Parietal lobe (tissue), 2 donors: ENCODE measurements around the gene ZNF732.

GRCh38 chr4:304893-305799 lies at the start of gene ZNF732:
TSS of gene ZNF732 (minus strand) at chr4:305474.
- RAMPAGE, long total RNA = no peak

DNA sequence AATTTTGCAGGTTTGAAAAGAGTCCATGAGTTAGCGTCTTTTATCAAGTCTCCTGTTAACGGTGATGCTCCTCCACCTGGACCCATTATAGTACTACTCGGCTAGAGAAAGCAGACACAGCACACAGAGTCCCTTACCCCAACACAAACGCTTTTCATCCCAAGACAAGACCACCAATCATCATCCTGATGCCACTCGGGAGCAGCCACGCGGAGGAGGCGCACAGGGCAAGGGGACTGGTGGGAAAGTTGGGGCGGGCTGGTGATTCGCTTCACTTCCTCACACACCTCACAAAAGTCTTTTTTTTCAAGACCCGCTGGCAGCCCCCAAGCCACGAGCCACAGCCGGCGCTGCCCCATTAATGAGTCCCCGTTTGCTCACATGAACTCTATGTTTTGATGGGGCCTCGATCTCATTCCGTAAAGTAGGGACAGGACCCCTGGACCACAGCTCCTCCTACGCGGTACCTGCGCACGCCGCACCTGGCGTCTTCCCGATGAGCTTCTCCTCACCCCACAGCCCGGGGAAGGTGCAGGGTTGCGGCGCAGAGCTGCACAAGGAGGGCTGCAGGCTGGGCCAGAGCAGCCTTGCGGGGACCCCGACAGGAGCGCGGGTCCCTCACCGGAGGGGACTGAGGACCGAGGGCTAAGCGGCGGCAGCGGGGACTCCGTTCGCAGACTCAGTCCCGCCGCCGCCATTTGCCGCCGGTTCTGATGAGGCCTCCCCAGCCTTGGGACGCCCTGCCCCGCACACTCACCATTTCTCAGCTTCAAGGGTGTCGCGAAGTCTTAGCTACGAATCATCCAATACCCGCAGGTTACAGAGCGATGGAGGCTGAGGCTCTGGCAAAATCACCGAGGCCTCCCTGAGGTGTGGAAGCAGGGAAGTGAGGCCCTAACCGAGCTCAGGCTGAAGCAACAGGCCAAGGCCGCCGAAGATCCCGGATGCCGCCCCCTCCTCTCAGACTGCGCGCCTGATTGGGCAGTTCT lies 25.4 kb downstream of the ZNF721 start:
- RAMPAGE, long total RNA = no peak

- RAMPAGE, long total RNA = no peak
Observed at GRCh38 chr4:750889-751403, 45.3 kb downstream of the PCGF3 start.

- RAMPAGE, long total RNA = no peak
Observed at GRCh38 chr4:752150-752829, 46.7 kb downstream of the PCGF3 start.

DNA sequence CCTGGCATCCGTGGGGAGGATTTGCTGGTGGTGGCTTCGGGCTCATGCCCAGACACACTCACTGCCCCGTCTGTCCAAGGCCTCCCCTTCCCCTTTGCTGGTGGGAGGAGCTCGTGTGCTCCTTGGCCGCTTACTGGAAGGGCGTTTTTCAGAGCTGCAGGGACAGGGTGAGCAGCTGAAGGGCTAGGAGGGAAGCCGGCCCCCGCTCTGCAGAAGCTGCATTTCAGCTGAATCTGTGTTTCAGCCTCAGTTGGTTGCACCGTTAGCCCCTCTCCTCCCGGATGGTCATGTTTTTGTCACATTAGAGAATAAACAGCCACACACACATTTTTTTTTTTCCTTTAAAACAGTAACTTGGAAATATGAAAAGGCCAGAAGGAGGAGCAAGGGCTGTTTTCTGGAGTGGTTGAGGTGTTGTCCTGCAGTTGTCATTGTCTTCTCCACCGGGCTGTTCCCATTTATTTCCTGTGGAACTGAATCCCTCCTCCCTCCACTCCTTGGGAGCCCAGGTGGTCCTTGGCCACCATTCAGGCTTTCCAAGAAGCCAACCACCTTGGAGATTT lies 58.9 kb downstream of the CPLX1 start:
- RAMPAGE, long total RNA = no peak

- RAMPAGE, long total RNA = no peak
Observed at GRCh38 chr4:792282-793165, 33.4 kb downstream of the CPLX1 start.

GRCh38 chr4:904885-905180 lies 27.3 kb downstream of the GAK start:
- RAMPAGE, long total RNA = no peak

- RAMPAGE, long total RNA = no peak
Observed at GRCh38 chr4:906633-907184, 25.4 kb downstream of the GAK start.

DNA sequence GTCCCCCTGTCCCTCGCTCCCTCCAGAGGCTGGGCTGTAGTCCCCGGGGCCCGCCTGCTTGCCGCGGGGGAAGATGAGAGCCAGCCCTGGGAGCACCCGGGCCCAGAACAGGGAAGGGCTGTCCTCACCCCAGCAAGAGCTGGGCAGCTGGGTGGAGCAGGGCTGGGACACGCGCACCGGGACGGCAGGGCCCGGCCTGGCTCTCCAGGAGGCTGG lies 853 bp downstream of the DGKQ start:
- RAMPAGE, long total RNA = no peak

DNA sequence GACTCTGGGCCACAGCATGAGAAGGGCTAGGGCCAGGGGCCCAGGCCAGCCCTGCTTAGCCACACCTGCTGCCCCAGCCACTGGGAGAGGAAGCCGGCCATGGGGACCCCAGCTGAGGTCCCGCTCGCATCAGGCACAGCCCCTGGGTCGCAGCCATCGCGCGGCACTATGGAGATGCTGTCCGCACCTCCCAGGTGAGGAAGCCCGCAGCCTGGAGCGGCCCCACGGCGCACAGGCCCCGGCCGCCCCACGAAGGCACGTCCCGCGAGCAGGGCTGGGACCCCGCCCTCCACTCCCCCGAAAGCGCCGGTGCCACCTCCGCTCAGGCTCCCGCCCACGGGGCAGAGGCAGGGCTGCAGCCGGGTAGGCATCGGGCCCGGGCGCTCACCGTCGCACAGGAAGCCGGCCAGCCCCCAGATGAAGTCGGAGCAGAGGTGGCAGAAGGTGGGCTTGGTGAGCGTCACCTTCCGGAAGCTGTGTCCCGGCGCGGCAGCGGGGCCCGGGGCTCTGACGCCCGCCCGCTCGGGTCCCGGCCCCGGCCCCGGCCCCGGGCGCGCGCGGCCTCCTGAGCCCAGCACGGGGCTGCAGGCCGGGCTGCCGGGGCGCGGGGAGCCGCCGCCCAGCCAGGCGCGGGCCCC lies 426 bp downstream of the DGKQ start:
- RAMPAGE, long total RNA = no peak

- RAMPAGE, long total RNA = no peak
Observed at GRCh38 chr4:1002815-1003938, 8.2 kb upstream of the FGFRL1 start.

DNA sequence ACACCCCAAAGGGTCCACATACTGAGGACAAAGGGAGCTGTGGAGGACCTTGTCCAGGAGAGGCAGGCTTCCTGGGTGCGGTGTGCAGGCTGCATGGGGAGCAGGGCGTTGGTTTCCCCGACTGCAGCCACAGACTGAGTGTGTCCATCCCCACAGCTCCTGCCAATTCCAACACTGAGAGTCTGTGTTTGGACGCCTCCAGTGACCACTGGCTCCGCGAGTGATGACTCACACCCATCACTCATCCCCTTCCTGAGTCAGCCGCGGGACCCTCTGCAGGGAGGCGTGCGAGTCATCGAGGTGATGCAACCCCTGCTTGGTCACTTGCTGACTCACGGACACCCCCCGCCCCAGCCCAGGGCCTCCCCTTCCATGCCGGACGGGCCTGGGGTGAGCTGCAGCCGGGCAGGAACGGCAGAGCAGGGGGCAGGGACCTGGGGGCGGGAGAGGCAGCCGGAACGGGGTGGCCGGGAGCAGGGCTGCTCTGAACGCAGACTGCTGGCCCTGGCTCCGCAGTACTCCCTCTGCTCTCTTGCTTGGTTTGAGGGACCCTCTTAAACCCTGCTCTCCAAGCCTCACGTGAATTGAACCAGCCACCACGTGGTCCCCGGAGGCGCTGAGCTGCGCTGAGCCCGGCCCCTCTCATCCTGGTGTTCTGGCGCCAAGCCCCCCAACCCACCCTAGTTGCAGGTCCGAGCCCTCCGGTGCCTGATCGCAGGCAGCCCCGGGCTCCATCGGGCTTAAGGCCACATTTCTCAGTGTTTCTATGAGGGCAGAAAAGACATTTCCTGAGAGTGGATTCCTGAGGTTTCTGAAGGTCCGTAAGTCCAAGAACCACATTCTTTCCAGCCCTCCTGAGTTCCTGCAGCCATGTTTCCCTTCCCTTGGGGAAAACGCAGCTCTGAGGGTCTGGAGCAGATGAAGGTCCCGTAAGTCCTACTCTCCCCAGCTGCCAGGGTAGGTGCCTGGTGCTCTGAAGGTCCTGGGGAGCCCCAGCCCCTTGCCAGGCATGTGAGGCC lies 32.4 kb downstream of the FGFRL1 start:
- RAMPAGE, long total RNA = no peak

DNA sequence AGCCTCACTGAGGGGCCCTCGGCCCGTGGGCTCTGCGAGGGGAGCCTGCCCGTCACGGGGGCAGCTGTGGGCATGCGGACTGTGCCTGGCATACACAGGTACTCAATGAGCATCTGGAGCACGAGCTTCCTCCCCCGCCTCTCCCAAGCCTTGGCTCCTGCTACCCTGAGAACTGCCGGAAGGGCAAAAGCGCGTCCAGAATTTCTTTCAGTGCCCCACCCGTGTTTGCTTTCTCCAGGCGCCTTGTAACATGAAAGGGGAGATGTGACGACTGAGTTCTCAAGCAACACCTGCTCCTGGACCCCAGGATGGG lies 47.3 kb downstream of the FGFRL1 start:
- RAMPAGE, long total RNA = no peak

GRCh38 chr4:1127947-1128256 lies 14.5 kb upstream of the RNF212 start:
- RAMPAGE, long total RNA = no peak

DNA sequence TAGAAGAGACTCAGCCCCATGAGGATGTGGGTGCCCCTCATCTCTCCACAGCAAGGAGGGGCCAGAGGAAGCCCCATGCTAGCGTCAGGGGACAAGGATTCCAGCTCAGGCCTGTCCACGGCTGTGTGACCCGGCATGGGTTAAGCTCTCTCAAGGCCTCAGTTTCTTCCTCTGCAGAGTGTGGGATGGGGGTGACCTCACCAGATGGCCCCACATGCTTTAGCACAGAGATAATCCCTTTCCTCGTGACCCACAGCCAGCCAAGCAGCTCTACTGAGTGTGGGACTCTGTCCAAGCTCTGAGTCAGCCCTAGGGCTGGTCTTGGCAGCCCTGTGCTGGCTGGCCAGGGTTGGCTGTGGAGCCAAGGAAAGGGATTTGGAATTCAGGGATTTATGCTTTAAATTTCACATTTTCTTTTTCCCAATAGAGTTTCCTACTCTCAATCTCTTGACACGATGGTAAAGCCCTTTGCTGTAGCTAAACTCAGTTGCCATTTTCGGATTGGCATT lies 19.7 kb upstream of the SPON2 start:
- RAMPAGE, long total RNA = no peak

DNA sequence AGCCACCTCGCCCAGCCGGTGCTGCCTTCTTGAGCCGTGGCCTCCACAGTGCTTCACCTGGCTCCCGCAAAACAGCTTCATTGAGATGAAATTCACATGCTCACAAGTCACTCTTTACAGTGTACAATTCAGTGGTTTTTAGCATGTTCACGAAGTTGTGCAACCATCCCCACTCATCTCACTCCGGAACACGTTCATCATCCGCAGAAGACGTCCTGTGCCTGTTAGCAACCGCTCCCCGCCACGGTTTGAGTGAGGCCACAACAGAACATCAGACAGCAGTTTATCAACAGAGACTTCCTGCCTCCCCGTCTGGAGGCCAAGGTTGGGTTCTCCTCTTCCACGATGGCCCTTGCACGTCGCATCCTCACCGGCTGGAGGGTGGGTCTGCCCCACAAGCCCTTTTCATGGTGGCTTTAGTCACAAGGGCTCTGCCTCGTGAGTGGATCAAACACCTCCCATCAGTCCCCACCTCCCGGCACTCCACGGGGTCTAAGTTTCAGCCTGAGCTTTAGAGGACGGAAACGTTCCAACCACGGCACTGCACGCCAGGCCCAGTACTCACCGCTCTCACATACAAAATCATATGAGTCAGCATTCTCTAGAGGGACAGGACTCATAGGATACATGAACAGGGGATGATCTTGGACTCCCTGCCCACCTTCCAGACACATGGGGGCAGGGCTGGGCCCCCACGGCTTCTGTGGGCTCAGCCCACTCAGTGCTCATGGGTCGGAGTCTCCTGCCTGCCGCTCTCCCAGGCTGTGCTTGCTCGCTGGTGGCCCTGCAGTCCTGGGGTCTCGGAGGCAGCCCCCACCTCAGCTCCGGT lies 29.7 kb upstream of the SPON2 start:
- RAMPAGE, long total RNA = no peak

- RAMPAGE, long total RNA = no peak
Observed at GRCh38 chr4:1244029-1245000, 4.6 kb downstream of the CTBP1 start.

DNA sequence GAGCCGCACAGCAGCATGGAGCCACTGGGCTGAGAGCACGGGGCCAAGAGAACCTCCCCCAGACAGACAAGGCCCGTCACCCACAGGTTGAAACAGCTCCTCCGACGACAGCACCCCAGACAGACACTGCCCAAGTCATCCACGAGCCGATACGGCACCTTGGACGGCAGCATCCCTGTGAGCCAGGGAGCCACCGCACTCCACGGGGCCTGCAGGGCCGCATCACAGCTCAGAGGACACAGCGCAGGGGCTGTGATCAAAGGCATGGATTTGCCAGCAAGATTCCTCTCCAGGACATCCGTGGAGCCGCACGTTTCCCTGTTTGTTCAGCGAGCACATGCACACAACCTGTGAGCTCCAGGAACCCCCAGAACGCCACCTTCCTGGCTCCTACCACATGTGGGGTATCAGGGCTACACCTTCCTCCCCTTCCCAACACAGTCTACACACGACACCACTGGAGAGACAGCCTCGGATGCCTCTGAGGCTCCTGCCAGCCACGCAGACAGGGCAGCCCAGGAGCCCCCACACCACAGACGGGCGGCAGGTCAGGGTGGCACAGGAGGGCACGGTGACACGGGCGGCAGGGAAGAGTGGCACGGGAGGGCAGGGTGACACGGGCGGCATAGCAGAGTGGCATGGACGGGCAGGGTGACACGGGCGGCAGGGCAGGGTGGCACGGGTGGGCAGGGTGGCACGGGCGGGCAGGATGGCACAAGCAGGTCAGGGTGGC lies 3.8 kb downstream of the CTBP1 start:
- RAMPAGE, long total RNA = no peak

DNA sequence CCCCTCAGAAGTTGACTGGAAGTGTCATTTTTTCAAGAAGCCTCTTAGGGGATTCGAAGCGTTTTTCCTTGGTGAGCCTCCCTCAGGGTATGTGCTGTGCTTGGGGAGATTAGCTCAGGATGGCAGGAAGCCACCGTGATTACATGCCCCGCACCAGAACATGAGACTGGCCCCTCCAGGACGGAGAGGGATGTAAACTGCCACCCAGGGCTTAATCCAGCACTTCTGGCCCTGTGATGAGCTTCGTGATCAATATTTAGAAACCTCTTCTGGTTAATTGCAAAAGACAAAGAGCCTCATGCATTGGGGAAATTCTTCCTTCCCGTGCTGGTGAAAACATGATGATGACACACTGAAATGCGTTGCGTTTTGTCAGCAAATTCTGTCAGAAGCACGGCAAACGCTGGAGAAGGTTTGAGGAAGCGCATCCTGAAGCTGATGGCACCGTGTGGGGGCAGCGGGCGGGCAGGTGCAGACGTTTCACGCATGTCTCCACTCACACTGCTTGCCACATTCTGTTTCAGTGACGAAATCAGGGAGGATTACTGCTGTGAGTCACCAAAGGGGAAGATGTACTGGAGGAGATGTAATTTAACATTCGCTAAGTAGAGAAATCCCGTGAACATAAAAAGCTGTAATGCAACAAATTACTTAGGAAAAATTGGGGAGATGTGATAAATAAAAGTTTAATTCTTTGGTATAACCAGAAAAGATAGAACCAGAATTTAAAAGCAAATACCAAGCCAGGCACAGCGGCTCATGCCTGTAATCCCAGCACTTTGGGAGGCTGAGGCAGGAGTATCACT lies 11.3 kb downstream of the MAEA start:
- RAMPAGE, long total RNA = no peak

DNA sequence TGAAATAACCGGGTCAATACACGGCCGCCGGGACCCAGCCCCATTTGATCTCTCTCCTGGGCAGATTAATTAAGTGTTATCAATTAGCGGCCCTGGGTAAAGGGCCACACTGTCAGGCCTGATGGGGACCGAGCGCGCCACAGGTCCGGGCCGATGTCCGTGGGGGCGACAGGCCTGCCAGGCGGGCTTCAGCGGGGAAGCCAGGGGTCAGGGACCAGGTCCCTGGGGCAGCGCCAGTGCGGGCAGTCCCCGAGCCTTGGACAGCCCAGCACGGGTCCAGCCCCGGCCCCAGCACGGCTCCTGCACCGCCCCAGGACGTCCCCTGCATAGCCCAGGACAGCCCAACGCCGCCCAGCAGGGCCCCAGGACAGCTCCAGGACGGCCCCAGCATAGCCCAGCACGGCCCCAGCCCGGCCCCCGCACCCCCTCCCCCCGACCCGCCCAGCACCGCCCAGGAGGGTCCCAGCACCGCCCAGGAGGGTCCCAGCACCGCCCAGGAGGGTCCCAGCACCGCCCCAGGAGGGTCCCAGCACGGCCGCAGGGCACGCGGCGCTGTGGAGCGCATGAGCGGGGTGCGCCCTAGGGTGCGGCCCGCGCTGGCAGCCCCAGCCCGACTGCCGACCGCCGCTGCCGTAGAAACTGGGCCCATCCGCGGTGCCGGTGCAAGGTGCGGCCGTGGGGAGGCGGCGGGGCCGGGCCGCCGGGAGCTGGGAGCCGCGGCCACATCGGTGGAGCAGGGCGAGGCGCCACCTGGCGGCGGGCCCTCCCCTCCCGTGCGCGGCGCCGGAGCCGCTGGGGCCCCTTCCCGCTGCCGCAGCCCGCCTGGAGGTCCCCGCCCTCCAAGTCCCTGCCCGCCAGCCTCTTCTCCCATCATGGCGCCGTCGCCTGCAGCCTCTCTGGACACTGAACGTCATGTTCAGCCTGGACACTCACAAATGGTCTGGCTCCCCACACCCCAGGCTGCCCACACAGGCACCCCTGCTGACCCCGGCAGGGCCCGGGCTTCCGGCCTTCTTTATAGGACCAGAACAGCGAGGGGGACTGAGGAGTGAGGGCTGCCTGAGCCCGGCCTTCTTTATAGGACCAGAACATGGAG lies 106.7 kb upstream of the NKX1-1 start:
- RAMPAGE, long total RNA = no peak